AG10803 (cell line): ENCODE data around the gene PCBP1.

- RRBS = no CpG with 5 or more reads among the region's 5 CpGs
Observed at GRCh38 chr2:69460576-69461250, 23.5 kb upstream of the NFU1 start.

DNA sequence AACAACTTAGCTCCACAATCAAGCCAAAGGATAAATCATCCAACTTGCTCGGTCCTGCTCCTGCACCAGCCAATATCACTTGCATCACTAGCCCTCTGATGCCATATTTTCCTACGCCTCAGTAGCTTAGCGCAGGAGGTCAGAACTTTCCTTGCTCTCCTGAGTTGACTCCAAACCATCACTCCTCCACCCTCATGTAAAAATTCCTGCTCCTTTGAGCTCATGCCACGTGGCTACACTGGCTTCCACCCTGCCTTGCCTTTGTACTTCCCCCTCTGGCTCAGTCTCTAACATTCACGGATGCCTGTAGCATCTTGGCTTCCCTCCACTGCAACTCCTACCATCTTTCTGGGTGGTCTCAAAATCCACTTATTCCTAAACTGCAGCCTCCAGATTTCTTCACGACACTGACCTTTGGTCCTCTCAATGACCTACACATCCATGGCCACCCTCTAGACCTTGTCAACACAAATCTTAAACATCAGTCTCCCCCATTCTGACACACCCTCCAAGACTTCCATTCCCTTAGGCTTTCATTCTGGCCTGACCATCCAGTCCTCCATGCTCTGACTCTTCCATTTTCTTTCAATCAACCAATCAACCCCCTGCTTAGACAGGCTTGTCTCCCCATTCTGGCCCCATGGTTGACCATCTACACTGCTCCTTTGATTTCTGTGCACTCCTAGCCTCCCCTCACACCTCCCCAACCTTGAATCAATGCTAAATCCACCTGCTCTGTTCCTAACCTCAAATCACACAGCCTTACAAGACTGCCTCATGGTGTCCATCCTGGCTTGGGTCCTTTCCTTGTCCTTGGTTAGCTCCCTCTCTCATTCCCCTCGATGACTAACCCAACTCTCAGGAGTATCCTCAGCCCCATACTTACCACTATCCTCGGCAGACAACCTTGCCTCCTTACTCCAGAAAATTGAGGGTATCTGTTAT is 24.9 kb downstream of the AAK1 start:
- RRBS = no CpG with 5 or more reads among the region's 8 CpGs

DNA sequence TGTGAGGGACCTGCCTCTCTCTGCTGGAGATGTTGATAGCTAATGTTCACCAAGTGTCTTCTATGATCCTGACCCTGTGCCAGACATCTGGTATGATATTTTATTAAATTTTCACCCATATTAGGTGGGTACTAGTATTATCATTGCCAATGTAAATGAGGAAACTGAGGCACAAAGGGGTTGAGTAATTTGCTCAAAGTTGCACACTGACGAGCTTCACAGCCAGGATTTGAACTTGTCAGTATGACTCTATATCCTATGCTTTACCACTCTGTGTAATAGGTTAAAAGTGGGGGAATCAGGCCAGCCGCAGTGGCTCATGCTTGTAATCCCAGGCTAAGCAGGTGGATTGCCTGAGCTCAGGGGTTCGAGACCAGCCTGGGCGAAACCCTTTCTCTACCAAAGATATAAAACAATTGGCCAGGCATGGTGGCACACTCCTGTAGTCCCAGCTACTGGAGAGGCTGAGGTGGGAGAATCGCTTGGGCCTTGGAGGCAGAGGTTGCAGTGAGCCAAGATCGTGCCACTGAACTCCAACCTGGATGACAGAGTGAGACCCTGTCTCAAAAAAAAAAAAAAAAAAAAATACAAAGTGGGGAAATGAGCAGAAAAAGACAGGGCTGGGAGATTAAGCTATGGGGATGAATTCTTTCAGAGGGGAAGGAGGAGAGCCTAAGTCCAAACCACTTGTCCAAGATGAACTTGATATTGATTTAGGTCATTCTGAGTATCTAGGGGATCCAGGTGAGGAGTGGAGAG is 9.2 kb downstream of the ANXA4 start:
- RRBS = no CpG with 5 or more reads among the region's 6 CpGs

GRCh38 chr2:69930044-69931068 is 15.4 kb downstream of the MXD1 start:
- RRBS = no CpG with 5 or more reads among the region's 2 CpGs

DNA sequence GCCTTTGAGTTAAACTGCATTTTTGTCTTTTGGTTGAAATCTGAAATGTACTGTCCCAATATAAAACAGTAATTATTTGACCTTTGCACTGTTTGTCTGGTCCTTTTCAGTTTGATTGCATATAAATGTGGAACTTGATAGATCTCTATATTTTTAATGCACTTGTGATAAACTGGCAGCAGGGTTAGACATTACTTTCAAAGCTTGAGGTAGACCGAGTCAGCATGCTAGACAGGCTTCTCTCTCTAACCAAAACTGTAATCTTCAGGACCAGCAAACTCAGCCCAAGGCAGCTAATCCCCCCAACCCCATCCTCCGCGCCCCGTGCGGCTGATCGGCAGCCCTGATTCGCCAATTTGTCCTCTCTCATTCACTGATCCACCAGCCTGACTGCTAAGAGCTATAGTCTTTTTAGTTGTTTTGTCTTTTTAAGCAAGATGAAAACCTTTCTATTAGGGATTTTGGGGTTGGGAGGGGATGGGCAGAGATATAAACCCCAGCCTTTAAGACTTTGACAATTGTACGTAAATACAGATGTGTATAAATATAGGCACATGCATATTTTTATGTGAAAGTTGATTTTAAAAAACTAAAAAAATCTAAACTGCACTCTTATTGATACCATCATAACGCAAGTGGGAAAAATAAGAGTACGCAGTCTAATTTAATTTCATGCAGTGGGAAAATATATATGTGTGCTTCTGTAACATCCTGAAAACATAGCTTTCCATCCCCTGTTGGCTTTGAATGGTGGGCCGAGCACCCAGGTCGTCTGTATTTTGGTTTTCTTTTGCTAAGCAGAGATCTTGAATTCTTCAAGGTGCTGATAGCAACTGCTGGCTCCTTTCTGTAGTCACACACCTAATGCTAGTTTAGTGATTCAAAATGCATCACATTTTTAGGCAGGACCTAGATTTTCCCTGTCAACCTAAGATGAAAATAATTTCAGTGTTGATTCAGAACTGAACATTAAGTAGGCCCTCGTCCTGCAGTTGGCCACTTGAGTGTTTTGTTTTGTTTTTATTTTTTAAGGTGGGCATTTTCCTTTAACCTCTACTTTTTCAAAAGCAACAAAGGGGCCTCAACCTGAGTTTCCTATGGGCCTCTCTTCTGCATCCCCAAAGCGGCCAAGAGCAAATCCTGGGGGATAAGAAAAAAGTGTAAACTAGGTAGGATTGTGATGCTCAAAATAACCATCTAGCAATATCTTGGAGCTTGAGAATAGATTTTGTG is 20.5 kb downstream of the ASPRV1 start:
- RRBS = no CpG with 5 or more reads among the region's 14 CpGs

- RRBS = no CpG with 5 or more reads among the region's 12 CpGs
Observed at GRCh38 chr2:69945261-69946032, 16.0 kb downstream of the ASPRV1 start.

DNA sequence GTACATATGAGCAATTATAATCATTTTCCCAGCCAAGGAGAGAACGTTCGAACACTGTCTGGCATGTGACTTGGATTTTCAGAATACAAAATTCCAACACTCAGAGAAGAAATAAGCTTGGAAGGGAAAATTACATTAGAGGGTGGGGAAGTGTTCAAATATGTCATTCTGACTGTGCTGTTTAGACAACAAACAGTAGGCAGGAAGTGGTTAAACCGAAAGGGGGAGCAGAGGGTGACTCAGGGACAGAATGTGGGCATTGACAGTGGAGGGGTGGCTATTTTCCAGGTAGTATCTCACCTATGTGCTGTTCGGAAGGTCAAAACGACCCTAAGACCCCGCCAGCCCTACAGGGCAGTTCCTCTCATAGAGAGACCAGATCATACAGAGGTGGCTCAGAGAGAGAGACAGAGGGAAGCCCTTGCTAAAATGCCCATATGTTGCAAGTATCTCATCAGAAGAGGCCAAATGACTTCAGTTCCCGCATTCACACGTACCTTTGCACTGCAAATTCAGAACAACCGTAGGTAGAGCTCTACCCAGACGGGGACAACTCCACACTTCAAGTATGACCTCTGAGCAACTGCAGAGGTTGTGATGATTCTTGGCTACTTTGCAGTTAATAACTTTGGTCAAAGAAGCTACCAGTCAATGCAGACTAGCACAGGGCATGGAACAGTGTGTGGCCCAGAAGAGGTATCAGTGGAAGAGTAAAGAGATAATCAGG is 14.7 kb downstream of the ASPRV1 start:
- RRBS = no CpG with 5 or more reads among the region's 10 CpGs

DNA sequence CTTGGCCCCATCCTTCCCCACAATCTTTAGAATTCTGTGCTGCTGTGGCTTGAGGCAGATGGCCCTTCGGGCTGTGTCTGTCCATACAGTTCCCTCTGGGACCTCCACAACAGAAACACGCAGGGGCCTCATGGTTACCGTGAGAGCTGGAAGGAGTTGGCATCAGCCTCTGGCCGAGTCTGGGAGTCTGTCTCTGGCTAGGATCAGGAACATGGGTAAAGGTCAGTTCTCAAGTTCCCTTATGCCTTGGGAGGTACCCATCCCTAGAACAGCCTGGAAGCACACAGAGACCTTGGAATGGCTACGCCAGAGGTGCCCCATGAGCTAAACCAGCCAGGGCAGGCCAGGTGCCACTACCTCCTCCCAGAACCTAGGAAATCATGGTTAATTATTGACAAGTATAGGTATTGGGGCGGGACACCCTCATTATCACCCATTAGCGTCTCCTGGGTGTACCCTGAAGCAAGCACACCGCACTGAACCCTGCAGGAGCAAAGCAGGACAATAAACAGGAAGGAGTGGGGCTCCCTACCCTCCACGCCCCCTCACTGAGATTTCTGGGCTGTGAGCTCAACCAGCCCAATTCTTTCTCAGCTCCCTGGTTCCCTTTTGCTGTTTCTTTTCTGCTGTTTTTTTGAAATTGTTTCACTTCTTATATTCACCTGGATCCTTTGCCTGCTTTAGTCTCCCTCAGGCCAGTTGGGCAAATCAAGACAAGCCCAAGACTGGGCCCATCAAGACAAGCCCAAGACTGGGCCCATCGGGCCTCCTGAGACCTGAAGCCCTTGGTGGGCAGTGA is 3.0 kb upstream of the ASPRV1 start:
- RRBS = no CpG with 5 or more reads among the region's 10 CpGs

DNA sequence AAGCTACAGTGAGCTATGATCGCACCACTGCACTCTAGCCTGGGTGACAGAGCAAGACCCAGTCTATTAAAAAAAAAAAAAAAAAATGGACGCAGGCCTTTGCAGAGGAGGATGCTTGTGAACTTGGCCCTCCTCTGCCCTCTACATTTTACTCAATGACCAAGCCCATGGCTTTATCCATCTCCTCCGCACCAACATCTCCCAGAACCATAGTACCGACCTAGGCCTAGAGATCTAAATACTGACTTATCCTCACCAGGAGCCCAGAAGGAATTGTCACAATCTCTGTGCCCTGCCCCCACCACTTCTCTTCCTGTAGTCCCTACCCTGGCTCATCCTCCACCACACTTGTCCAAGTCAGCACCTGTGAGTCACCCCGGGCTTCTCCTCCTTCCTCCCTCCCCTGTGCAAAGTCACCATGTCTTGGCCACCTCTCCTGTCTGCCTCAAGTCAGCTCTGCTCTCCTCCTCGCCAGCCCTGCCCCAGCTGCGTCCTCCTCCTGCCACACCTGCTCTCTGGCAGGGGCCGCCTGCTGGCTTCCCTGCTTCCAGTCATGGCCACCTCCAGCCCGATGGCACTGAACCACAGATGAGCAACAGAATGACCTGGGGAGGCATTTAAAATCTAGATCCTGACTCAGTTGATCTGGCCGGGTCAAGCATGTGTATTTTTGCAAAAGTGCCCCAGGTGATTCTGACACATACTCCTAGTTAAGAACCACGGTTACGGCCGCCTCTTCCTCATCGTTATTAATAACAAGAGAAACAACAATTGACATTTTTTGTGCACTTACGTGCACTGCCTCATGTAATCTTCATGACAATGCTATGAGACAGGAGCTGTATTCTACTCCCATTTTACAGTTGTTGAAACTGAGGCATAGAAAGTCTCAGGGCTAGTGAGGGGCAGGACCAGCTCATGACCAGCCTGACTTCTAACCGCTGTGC is 36.0 kb upstream of the ASPRV1 start:
- RRBS = no CpG with 5 or more reads among the region's 16 CpGs

DNA sequence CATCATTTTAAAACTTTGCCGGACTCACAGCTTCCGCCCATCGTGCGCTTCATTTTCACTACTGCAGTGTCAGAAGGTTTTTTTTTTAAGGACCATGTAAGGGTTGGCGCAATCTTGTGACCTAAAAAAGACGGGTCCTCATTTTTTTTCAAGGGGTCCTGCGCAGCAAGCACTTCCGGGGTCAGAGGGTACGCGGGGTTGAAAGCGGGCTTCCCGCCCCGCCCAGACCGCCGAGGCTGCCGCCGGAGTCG is at the start of gene PCBP1:
Gene PCBP1, plus strand, starts transcription at position 225 of the 251 bp plus-strand sequence.
- RRBS = under 1% methylated on average over 11 of the region's 18 CpGs

DNA sequence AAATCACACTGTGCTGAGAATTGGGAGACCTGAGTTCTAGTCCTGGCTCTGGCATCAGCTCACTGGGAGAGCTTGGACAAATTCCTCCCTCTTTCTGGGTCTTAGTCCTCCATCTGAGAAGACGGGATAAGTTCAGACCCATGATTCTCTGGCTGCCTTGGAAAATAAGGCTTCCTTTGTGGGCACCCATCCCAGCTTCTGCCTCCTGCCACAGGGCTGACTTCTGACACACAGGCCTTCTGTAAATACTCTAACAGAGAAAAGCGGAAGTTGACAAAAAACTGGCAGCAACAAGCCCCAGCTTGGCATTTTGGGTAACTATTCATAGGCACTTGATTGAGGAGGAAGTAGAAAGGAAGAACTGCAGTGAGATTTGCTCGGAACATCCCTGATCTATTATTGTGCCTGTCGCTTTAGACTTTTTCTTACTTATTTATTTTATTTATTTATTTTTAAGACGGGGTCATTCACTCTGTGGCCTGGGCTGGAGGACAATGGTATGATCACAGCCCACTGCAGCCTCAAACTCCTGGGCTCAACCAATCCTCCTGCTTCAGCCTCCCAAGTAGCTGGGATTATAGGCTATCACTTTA is 7.9 kb downstream of the PCBP1 start:
- RRBS = no CpG with 5 or more reads among the region's 5 CpGs

DNA sequence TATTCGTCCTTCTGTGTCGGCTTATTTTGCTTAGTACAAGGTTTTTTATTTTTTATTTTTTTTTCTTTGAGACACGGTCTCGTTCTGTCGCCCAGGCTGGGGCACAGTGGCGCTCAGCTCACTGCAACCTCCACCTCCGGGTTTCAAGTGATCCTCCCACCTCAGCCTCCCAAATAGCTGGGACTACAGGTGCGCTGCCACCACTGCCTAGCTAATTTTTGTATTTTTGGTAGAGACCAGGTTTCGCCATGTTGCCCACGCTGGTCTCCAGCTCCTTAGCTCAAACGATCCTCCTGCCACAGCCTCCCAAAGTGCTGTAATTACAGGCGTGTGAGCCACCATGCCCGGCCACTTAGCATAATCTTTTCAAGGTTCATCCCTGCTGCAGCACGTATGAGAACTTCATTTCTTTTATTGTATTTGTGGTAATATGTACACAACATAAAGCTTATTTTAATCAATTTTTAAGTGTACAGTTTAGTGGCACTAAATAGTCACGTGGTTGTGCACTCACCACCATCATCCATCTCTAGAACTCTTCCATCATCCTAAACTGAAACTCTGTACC is 38.4 kb downstream of the PCBP1 start:
- RRBS = no CpG with 5 or more reads among the region's 15 CpGs

DNA sequence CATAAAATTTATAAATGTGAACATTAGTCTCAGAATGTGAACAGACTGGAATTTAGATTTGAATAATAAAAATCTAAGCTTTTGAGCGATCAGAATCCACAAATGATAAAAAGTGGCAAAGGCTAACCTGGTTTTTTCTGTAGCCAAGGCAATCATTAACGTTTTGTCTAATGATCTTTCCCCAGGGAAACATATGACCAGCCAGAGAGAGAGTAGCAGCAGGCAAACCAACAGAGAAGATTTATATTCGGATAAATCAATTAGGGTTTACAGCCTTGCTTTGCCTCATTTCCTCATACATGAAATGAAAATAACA is 14.6 kb downstream of the TIA1 start:
- RRBS = no CpG with 5 or more reads among the region's 3 CpGs

GRCh38 chr2:70766980-70767329 is 1.0 kb downstream of the ADD2 start:
- RRBS = no CpG with 5 or more reads among the region's 11 CpGs

GRCh38 chr2:70985757-70986339 is 7.4 kb downstream of the ANKRD53 start:
- RRBS = no CpG with 5 or more reads among the region's 3 CpGs

- RRBS = no CpG with 5 or more reads among the region's 13 CpGs
Observed at GRCh38 chr2:71023680-71024275, 29.1 kb upstream of the TEX261 start.

DNA sequence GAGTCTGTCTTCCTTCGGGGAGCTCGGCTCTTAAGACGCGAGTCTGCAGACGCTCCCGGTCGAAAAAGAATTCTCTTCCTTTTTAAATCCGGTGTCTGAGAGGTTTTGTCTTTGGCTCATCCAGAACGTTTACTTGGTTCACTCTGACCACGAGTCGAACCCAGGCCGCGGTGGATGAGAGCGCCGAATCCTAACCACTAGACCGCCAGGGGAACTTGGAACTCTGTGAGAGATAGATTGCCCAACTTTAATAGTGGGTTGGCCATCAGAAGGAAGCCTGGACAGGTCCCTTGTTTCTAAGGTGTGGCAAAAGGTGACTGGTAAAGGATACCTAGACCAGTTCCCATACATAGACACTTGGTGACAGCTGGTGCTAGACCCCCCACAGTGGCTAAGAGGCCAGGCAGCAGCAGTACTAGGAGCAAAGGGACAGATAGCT is 22.2 kb upstream of the NAGK start:
- RRBS = no CpG with 5 or more reads among the region's 16 CpGs

DNA sequence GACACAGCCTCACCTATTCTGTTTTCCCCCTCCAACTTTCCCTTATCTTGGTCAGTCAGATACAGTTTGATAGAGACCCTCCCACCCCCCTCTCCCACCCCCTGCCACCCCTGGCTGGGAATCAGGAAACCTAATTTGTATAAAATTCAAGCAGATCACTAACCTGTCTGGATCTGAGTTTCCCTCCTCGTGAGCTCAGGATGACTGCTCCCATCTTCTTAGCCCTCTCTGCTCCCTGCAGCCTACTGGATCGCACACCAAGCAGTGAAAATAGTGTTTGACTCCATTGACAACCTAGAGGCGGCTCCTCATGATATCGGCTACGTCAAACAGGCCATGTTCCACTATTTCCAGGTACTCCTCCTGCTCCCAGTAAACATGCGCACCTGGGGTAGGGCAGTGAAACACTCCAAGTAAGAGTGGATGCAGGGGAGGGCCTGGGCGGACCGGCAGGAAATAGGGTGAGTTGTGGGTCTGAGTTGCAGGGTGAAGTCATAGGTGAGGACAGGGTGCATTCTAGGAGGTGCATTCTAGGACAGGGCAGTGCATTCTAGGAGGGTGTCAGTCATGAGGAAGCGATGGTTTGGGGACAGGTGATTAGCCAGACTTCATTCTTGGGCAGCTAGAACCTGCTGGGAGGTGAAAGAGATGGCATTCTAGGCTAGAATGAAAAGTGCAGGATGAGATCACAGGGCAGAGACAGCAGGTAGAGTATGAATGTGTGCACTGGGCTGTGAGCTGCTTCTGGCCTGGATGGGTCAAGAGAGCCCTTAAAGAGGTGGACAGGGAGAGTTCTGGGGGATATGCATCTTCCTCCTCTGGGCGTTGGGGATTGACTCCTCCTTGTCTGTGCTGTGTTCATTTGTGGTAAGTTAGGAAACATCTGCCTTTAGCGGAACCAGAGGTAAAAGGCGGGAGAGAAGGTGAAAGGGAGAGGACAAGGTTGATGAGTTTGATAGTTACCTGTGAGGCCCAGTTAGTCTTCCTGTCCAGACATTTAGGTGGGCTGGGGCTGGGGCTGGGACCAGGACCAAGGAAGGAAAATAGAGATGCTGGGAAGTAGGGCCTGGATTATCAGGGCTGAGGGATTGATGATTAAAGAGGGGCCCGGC is 5.1 kb downstream of the NAGK start:
- RRBS = 98% methylated on average over 1 of the region's 13 CpGs

GRCh38 chr2:71225416-71225650 is 1.6 kb downstream of the PAIP2B start:
- RRBS = no CpG with 5 or more reads among the region's 1 CpG

- RRBS = no CpG with 5 or more reads among the region's 4 CpGs
Observed at GRCh38 chr2:71422708-71423722, 43.5 kb upstream of the DYSF start.